AG04450 (cell line): ENCODE results near the gene PDE6G.

GRCh38 chr17:80992826-80993265 lies 1.2 kb downstream of the CHMP6 start:
- CAGE, long polyA plus RNA, result no peak
- RRBS, result no CpG with 5 or more reads among the region's 13 CpGs

GRCh38 chr17:81027672-81028253 lies 7.2 kb upstream of the BAIAP2 start:
- CAGE, long polyA plus RNA, result no peak
- RRBS, result 48% methylated on average over 13 of the region's 29 CpGs

- CAGE, long polyA plus RNA, result no peak
- RRBS, result 94% methylated on average over 9 of the region's 45 CpGs
Observed at GRCh38 chr17:81031008-81032138, 3.6 kb upstream of the BAIAP2 start.

DNA sequence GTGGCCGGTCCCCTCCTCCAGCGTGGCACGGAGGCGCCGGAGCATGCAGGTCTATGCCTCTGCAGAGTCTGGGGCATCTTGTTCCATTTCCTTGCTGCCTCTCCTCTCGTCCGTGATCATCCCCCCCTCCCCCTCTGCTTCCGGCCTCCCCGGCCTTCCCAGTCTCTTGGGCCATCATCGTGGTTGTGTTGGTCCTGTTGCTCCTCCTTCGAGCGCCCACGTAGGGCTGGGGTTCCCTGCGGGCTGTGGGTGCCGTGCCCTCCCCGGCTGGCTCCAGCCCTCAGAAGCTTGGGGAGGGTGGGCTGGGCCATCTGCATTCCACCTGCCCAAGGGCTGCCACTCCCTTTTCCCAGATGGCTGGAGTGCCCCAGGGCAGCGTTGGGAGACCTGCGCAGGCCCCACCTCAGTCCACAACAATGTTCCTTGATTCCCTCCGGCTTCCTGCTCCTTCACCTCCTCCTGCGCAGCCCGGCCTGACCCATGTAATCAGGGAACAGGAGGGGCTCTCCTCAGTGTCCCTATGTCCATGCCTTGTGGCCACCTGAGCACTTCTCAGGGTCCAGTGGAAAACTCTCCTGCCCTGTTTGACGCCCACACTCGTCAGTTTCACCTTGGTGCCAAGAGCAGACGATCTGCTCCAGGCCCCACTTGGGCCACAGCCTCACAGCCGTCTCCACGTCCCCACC lies 37.0 kb downstream of the BAIAP2 start:
- CAGE, long polyA plus RNA, result no peak
- RRBS, result 44% methylated on average over 3 of the region's 26 CpGs

GRCh38 chr17:81117658-81118747 lies 47.3 kb upstream of the PVALEF start:
- CAGE, long polyA plus RNA, result no peak
- RRBS, result 90% methylated on average over 3 of the region's 35 CpGs

DNA sequence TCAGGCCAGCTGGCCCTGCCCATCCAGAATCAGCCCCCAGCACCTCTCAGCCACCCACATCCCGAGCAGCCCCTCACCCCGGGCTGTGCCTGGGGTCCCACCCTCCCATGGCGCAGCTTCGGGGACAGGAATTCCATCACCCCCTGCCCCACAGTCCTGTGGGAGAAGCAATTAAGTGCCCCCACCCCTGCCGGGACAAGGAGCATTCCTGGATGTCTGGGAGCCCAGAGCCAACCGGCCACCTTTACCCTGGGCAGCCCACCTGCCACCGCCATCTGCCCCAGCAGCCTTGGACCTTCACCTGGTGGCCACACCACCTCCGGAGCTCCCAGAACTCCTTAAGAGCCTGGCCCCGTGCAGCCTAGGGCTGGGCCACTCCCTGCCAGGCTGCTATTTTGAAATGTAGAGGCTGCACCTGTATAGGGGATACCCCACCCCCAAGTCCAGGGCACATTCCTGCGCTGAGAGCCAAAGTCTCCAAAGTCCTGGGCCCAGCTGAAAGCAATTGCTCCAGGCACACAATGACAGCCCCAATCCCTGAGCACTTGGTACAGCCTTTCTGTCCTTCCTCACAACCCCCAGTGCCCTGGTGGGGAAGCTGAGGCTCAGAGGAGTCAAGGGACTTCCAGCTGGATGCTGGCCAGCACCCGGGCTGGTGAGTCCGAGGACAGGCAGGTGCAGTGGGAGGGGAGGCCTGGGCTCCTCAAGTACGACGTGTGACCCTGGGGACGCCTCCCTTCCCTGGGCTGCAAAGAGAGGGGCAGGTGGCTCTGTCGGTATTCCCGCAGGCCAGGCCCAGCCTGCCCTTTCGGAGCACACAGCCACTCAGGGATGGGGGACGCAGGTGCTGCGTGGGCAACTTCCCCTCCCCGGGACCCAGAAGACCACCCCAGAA lies 33.4 kb upstream of the PVALEF start:
- CAGE, long polyA plus RNA, result no peak
- RRBS, result 66% methylated on average over 7 of the region's 21 CpGs

GRCh38 chr17:81228284-81228907 lies 5.6 kb upstream of the CEP131 start:
- CAGE, long polyA plus RNA, result no peak
- RRBS, result no CpG with 5 or more reads among the region's 13 CpGs

DNA sequence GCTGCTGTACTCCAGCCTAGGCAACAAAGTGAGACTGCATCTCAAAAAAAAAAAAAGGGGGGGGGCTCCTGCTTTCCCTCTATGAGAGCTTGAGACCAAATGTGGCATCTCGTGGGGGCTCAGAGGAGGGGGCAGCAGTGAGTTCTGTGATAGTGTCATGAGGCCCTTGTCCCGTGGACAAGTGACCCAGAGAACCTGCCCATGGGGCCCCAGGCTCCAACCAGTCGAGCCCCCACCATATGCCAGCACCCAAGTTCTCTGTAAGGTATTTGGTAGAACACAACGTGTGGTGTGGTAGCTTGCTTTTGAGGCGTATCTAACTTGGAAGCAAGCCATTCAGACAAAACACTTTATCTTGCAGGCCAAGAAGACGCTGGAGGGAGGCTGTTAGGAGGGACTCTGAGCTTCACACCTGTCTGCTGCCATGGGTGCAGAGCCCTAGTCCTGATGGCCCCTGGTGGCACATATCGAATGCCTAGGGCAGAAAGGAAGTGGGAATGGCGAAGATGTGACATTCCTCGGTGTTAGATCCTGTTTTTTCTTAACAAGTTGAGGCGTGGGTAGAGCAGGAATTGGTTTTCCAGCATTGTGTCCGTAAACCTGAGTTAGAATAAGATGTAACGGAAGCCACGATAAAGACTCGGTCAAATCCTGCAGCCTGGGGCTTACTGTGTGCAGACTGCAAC lies 1.7 kb downstream of the NDUFAF8 start:
- CAGE, long polyA plus RNA, result no peak
- RRBS, result no CpG with 5 or more reads among the region's 14 CpGs

- CAGE, long polyA plus RNA, result no peak
- RRBS, result no CpG with 5 or more reads among the region's 5 CpGs
Observed at GRCh38 chr17:81249199-81249706, 10.1 kb downstream of the NDUFAF8 start.

- CAGE, long polyA plus RNA, result no peak
- RRBS, result no CpG with 5 or more reads among the region's 10 CpGs
Observed at GRCh38 chr17:81354850-81355332, 40.4 kb upstream of the BAHCC1 start.

DNA sequence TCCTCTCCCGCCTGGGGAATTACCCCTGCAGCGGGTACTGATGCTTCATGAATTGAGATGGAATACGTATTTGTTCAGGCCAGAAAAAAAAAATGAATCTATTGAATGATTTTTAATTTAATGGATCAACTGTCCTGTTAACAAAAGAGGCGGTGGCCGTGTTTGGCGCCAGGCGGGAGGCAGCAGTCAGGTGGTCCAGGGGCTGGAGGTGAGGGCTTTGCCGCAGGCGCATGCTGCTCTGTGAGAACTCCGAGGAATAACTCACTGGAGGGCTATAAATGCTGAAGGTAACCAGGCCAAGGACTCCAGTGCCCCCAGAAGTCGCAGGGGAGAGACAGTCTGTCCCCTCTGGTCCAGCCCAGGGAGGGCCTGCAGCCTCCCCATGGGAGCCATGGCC lies 7.2 kb upstream of the BAHCC1 start:
- CAGE, long polyA plus RNA, result no peak
- RRBS, result no CpG with 5 or more reads among the region's 11 CpGs

- CAGE, long polyA plus RNA, result no peak
- RRBS, result 79% methylated on average over 3 of the region's 23 CpGs
Observed at GRCh38 chr17:81390746-81391778, 4.2 kb upstream of the BAHCC1 start.

GRCh38 chr17:81395747-81396320 lies 577 bp downstream of the BAHCC1 start:
- CAGE, long polyA plus RNA, result no peak
- RRBS, result 2% methylated on average over 14 of the region's 44 CpGs

DNA sequence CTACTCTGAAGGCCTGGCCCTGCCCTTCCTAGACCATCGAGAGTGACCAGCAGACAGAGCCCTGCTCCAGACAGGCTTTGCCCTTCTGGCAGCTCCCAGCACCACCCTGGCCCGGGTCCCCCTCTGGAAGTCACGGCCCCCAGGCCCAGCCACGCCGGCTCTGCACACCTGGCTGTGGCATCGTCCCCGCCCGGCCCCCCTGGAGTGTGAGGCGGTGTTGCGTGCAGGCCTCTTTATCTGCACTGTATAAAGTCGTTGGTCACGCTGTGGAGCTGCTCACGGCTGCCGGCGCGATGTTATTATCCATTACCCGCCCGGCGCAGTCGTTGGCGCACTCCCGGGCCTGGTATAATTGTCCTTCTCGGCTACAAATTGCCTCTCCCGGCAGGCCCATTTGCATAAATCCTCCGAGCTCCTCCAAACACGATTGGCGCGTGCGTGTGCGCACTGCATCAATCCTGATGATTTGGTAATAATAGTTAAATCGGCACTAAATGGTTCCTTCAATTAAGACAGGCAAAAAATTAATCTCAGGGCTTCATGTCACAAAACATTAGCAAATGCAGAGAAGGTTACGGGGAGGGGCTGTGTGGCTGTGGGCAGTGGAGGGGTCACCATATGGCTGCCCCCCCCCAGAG lies 57.8 kb downstream of the BAHCC1 start:
- CAGE, long polyA plus RNA, result no peak
- RRBS, result 90% methylated on average over 10 of the region's 32 CpGs

GRCh38 chr17:81460846-81461601 lies 51.6 kb downstream of the ACTG1 start:
- CAGE, long polyA plus RNA, result no peak
- RRBS, result no CpG with 5 or more reads among the region's 61 CpGs

DNA sequence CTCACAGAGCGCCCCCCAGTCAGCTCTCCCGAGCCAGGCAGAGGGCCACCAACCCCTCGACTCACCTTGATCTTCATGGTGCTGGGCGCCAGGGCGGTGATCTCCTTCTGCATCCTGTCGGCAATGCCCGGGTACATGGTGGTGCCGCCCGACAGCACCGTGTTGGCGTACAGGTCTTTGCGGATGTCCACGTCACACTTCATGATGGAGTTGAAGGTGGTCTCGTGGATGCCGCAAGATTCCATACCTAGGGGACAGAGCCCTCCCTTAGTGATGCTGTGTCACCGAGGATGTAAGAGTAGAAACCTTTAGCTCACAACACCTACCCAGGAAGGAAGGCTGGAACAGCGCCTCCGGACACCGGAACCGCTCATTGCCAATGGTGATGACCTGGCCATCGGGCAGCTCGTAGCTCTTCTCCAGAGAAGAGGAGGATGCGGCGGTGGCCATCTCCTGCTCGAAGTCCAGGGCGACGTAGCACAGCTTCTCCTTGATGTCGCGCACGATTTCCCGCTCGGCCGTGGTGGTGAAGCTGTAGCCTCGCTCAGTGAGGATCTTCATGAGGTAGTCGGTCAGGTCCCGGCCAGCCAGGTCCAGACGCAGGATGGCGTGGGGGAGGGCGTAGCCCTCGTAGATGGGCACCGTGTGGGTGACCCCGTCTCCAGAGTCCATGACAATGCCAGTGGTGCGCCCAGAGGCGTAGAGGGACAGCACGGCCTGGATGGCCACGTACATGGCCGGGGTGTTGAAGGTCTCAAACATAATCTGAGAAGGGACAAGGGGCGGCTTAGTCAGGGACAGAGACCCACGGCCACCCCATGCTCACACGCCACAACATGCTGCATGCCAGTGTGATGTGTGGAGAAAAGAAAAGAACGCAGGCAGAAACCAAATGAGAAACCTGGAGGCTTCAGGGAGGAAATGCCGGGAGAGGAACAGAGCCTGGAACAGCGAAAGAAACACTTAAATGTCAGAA lies 1.4 kb downstream of the ACTG1 start:
- CAGE, long polyA plus RNA, result no peak
- RRBS, result no CpG with 5 or more reads among the region's 53 CpGs

DNA sequence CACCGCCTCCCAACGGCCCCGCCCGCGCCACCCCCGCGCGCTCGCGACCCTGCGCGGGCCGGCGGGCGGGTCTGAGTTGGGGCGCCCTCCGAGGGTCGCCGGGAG lies 227 bp upstream of the ACTG1 start:
- CAGE, long polyA plus RNA, result no peak
- RRBS, result under 1% methylated on average over 16 of the region's 19 CpGs

- CAGE, long polyA plus RNA, result no peak
- RRBS, result no CpG with 5 or more reads among the region's 28 CpGs
Observed at GRCh38 chr17:81651554-81652219, 4.7 kb downstream of the PDE6G start.

- CAGE, long polyA plus RNA, result no peak
- RRBS, result 8% methylated on average over 2 of the region's 17 CpGs
Observed at GRCh38 chr17:81653369-81653900, 2.9 kb downstream of the PDE6G start.

- CAGE, long polyA plus RNA, result no peak
- RRBS, result no CpG with 5 or more reads among the region's 6 CpGs
Observed at GRCh38 chr17:81656491-81656700, at the start of gene PDE6G. TSS of gene PDE6G (minus strand) at chr17:81656542.